Mesenchymal stem cell of adipose (primary cell): ENCODE results near the genes ANKHD1, NDUFA2, PCDHA8 and PCDHA9.

DNA sequence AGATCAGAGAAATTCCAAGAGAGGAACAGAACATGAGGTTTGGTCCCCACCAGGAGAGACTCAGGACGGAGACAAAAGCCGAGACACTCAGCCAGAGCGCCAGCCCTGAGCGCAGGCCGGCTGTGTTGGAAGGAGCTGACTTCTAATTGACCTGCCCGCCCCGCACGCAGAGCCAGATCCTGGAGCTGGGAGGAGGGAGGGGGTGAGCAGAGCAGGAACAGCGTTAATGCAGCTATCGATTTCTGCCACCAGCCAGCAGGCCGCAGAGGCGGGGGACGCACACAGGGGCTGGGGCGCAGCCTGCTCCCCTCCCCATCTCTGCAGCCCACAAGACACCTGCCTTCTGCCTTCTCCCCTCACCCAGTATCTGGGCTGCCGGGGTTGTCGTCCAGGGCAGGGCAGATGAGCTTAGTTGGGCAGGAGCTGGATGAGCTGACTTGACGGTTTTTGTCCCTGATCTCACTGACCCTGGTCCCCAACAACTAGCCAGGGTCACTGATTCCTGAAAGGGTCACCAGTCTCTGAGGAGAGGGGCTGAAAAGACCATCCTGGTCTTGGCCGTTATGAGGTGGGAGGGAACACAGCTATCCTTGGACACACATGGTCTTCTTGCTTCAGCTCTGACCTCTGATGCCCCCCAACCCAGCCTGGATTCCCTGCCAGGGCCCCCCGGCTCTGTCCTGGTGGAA lies 29.7 kb downstream of the CXXC5 start:
- CAGE, long polyA plus RNA: no peak

GRCh38 chr5:139690173-139691302 lies 42.4 kb downstream of the CXXC5 start:
- CAGE, long polyA plus RNA: no peak

DNA sequence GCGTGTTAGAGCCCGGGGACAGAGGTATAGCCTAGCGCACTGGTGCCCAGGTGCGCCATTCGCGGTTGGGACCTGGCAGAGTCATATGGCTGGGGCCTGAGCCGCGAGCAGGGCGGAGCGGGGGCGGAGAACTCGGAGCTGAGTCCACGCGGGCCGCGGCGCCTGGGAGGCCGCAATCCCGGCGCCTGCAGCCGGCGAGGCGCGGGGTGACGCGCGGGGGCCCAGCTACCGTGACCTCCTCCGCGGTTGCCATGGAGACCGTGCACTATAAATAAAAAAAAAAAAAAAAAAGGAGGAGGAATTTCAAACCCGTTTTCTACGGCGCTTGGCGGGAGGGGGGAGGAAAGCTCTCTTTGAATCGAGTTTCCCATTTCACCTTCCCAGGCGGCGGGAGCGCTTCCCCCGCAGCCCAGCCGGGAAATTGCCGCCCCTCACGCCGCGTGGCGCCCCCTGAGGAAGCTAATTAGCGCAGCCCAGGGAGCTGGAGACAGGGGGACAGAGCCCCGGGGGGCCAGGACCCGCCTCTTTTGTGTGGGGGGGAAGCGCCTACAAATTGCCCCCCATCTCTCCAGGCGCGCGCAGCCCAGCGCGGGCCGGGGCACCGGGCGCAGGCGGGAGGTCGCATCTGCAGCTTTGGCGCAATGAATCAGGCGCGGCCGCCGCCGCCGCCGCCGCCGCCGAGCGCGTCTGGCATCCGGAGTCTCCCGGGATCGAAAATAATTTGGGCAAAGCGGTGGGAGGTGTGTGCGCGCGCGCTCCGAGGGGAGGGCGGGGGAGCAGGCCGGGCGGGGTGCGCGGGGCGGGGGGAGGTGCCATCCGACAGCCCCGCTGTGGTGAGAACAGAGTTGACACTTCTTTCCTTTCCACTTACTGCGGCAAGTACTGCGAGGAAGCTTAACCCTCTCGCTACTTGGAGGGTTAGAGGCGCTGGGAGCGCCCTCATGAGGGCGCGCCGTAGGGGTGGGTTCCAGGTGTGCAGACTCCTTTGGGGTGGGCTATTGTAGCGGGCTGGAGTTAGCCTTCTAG lies 62.8 kb downstream of the CXXC5 start:
- CAGE, long polyA plus RNA: no peak

DNA sequence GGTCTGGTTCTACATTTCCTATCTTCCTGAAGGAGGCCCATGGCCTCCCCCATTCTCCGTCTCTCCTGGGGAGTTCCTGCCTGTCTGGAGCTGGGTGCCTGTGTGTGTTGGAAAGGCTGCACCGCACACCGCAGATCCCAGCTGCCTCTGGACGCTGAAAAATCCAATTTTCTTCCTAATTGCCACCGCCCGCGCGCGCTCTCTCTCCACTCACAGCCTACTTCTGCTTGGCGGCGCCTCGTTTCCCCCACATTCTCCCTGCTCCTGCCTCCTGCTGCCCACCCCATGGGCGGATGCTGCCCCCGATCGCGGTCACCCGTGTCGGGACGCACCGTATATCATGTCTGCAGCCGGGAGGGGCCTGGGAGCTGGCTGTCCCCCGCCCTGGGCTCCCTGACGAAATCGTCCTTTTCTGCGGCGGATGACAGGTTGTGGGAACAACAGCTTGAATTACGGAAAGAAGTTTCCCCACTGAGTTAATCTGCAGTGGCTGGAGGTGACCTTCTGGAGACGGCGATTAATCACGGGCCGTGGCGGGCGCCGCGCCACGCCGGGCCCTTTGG lies 36.4 kb upstream of the PSD2 start:
- CAGE, long polyA plus RNA: no peak

DNA sequence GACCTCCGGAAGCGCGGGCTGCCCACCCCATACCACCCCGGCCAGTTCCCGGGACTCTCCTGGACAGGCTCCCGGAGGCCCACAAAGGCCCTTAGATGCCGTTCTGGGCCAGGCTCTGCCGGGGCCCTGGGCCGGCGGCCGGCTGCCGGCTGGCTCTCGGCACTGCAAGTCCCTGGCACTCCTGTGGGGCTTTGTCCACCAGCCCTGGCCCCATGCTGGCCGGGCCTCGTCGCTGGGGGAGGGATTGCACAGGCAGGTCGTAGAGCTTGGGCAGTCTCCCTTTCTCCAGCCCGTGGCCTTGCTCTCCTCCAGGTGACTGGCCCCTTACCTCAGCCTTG lies 7.1 kb upstream of the PSD2 start:
- CAGE, long polyA plus RNA: no peak

DNA sequence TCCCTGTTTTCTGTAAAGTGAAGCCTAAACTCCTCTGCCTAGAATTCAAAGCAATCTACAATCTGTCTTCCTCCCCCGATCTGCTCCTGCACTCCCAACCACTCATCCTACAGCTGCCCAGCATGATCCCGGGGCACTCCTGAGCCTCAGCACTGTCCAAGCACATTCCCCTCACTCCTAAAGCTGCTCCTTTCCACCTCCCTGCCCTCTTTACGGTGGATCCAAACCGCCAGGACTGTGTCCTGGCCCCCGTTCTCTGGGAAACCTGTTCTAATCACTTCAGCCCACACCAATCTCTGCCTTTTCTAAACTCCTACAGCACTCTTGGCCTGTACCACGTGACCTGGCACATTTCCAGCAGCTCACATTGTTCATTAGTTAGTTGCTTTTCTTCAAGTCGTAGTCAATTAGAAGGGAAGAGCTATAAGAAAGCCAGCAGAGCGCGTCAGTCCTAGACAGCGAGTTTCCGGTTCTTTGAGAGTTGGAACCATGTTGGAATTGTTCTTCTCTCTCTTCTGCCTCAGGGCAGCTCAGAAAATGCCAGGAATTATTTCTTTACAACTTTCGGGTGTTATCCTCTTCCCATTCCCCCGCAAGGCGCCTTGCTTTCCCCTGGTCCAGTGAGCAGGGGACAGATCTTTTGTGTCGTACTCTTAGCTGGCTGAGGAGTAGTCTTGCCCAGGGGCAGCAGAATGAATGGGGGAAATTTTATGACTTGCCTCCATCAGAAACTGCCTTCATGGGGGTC lies 60.8 kb downstream of the NRG2 start:
- CAGE, long polyA plus RNA: no peak

GRCh38 chr5:140121488-140121896 lies 4.2 kb upstream of the IGIP start:
- CAGE, long polyA plus RNA: no peak

DNA sequence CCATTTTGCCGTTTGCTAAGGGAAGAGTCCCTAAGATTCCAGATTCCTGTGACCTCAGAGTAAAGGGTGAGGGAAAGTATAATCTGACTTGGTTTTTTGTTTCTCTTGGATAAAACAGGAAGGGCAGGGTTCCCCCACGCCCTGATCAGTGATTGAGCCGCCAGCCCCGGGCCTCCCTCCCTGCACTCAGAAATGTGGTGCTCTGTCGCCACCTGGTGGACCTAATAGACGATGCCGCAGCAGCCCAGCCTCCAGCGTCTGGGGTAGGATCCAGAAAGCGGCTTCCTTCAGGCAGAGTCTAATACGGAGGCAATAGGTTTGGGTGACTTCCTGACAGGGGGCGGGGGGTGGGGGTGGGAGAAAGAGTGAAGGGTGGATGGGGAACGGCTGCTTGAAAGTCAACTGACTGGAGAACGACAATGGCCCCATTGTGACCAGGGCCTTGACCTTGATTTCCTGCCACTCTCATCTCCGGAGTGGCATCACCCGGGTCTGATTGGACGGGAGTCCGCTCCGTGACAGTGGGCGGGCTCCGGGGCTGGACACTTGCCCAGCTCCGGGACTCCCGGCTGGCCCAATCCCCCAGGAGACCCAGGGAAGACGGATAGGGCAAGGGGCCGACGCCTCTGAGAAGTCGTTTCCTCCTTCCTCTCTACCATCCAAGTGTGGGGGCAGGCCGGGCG lies 17.8 kb upstream of the CYSTM1 start:
- CAGE, long polyA plus RNA: no peak

- CAGE, long polyA plus RNA: no peak
Observed at GRCh38 chr5:140174412-140174845, 559 bp upstream of the CYSTM1 start.

GRCh38 chr5:140182821-140183063 lies 7.8 kb downstream of the CYSTM1 start:
- CAGE, long polyA plus RNA: no peak

- CAGE, long polyA plus RNA: no peak
Observed at GRCh38 chr5:140205683-140206389, 30.8 kb downstream of the CYSTM1 start.

GRCh38 chr5:140228074-140229032 lies 53.4 kb downstream of the CYSTM1 start:
- CAGE, long polyA plus RNA: no peak

- CAGE, long polyA plus RNA: no peak
Observed at GRCh38 chr5:140347969-140348706, 1.7 kb upstream of the HBEGF start.

DNA sequence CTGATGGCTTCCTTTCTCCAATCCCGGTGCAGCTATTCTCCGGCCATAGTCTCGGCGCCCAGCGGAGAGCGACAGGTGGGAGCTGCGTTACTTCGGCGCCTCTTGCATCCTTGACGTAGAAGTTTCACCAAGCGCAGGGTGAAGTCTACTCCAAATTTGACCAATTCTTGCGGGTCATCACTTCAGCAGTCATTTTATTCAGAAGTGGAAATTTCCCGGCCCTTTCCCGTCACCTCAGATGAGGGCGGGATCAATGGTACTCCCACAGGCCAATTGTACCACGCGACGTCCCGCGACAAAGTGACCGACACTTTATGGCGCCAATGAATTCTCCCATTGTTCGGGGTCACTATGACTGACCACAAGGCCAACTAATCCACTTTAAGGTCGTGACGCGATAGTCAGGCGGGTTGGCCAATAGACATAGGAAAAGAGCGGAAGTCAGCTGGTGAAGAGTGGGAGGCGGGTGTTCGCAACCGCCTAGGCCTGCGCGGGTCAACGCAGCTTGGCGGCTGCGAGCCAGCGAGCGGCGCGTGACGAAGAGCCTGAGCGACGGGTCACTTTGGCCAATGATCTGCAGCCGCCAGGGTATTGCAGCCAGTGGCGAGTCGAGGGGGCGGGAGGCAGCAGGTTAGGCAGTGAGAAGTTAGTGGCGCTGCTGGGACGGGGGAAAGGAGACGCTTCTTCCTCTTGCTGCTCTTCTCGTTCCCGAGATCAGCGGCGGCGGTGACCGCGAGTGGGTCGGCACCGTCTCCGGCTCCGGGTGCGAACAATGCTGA lies at the start of gene ANKHD1:
ANKHD1 (plus strand) TSS at position 638 of the 779 bp plus-strand sequence.
- CAGE, long polyA plus RNA: no peak

- CAGE, long polyA plus RNA: no peak
Observed at GRCh38 chr5:140565188-140565646, 589 bp downstream of the SLC35A4 start.

DNA sequence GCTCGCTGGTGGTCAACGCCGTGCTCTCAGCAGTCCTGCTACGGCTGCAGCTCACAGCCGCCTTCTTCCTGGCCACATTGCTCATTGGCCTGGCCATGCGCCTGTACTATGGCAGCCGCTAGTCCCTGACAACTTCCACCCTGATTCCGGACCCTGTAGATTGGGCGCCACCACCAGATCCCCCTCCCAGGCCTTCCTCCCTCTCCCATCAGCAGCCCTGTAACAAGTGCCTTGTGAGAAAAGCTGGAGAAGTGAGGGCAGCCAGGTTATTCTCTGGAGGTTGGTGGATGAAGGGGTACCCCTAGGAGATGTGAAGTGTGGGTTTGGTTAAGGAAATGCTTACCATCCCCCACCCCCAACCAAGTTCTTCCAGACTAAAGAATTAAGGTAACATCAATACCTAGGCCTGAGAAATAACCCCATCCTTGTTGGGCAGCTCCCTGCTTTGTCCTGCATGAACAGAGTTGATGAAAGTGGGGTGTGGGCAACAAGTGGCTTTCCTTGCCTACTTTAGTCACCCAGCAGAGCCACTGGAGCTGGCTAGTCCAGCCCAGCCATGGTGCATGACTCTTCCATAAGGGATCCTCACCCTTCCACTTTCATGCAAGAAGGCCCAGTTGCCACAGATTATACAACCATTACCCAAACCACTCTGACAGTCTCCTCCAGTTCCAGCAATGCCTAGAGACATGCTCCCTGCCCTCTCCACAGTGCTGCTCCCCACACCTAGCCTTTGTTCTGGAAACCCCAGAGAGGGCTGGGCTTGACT lies 3.6 kb downstream of the SLC35A4 start:
- CAGE, long polyA plus RNA: no peak

- CAGE, long polyA plus RNA: no peak
Observed at GRCh38 chr5:140646938-140647948, at the start of gene NDUFA2. Gene NDUFA2 (minus strand): TSS chr5:140647630.

DNA sequence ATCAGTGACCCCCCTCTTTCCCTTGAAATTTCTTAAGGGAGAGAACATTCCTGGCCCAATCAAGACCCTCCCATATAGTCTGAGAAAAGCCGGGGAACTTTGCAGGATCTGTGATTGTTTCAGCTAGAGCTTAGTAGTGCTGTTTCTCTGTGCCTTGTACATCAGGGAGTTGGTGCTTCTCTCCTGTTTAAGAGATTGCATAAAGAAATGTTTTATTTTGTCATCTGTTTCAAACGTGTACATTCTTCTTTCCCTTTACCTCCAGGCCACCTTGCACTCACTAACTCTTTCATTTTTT lies 950 bp downstream of the ZMAT2 start:
- CAGE, long polyA plus RNA: no peak

DNA sequence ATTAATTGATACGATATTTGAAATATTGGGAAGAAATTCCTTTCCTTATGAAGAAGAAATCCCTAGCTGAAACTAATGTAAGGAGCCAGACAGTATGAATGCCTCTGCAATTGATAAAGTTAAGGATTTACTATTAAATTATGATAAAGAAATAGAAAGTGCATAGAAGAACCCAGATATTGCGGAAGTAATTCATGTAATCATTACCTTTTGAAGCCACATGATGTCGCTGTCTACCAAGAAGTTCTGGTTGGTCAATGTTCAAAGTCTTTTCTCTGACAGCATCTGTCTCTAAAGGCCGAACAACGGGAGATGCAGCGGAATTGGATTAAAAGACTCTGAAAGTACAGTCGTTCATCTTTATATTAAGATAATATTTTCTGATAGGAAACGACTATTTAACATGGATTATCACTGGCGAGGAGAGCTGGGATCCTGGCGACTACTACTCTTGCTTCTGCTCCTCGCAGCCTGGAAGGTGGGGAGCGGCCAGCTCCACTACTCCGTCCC lies at the start of gene PCDHA8:
PCDHA8 (plus strand) TSS at position 269 of the 510 bp plus-strand sequence.
- CAGE, long polyA plus RNA: no peak

DNA sequence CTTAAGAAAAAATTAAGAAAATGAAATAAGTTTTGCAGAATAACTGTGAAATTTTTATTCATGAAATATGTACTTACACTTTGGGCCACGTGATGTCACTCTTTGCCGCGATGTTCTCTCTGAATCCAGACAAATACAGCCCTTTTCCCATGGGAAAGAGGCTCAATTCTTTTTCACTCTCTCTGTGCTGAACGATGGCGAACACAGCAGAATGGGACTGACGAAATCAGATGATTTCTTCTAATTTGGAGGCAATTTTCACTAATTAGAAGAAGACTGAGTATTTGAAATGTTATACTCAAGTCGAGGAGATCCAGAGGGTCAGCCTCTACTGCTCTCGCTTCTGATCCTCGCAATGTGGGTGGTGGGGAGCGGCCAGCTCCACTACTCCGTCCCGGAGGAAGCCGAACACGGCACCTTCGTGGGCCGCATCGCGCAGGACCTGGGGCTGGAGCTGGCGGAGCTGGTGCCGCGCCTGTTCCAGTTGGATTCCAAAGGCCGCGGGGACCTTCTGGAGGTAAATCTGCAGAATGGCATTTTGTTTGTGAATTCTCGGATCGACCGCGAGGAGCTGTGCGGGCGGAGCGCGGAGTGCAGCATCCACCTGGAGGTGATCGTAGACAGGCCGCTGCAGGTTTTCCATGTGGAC lies at the start of gene PCDHA9:
PCDHA9 (plus strand) TSS at position 176 of the 649 bp plus-strand sequence.
- CAGE, long polyA plus RNA: no peak